Vermiform appendix (tissue), 1 donor: ENCODE measurements around a stretch of chr6.

- PRO-cap: no peak
These were observed 66.5 kb upstream of the PIM1 start for GRCh38 chr6:37103182-37104058.

DNA sequence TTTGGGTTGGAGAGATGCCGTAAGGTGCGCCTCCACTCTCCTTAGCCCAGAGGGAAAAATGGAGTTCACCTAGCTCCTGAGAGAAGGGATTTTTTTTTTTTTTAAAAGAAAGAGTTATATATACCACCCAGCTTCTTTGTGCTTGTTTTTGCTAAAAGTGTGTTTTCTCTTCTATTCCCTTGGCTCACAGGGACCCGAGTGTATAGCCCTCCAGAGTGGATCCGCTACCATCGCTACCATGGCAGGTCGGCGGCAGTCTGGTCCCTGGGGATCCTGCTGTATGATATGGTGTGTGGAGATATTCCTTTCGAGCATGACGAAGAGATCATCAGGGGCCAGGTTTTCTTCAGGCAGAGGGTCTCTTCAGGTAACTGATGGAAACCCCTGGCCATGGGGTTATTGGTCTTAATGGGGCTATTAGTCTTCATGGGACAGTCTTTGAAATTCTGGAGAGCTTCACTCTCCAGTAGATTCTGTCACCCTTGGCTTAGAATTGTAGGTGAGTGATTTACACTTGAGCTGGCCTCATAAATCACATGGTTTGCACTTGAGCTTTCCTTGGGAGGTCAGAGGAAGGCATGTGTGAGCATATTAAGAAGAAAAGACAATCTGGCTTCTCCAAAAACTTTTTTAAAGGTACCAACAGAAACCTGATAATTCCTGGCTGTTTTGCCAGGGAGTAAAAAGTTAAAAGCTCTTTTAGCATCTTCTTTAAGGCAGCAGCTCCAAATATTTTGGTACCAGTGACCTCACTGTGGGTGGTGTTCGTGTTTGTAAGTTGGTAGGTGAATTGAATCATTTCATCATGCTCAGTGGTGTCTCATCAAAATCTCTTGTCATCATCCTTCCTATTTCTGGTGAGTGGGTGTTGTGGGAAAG, 3.1 kb downstream of the PIM1 start:
- PRO-cap: no peak

- PRO-cap: bidirectional peak, plus-strand start at chr6:37183505, minus-strand start at chr6:37183406
These were observed 13.2 kb downstream of the PIM1 start for GRCh38 chr6:37183101-37183700.

- PRO-cap: no peak
These were observed 375 bp upstream of the TMEM217 start for GRCh38 chr6:37258300-37258737.

DNA sequence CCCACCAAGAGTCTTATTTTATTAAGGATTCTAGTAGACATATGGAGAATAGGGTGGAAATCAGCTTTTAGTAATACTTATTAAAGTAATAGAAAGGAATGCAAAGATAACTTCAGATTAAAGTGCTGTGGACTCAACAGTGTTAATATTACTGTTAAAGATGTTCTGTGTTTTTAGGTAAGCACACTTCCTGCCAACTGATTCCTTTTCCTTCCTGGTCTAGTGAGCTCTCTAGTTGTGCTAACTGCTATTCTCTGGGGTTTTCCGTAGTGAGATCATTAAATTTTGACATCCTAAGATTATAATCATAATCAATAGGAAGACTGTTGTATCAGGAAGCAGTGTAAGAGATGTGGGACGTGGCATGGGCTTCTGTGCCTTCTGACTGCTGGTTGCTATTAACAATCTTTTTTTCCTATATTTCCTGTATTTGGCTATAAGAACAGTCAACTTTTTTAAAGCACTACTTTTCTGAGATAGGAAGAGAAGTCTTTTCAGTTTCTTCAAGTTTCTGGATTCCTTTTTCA, 1.3 kb upstream of the TMEM217 start:
- PRO-cap: bidirectional peak, plus-strand start at position 365 of the sequence, minus-strand start at position 199 of the sequence

DNA sequence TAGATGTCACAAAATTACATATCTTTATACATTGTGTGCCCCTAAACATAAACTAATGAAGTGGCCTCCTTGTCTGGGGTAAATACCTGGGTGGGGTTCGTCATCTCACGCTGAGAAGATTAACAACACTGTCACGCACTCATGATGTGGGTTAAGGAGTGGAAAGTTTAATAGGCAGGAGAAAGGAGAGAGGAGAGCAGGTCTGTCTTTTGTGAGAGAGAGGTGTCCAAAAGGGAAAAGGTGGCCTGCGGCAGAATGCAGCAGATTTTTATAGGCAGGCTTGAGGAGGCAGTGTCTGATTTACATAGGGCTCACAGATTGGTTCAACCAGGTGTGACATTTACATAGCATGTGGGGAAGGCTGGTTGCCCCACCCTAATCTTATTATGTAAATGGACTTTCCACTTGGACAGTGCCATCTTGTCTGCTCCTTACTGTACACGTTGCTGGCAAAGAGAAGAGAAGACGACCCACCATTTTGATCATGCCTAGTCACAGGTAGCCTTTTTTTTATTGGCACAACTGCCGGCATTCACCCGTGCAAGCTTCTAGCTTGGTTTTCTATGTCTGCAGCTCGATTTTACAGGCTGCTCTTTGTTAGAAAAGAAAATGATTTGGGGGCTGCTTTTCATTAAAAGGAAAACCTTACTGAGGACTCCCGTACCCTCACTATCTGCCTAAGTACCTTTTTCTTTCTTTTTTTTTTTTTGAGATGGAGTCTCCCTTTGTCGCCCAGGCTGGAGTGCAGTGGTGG, 9.3 kb upstream of the CMTR1 start:
- PRO-cap: no peak

- PRO-cap: no peak
These were observed 2.2 kb upstream of the CCDC167 start for GRCh38 chr6:37501782-37502455.

DNA sequence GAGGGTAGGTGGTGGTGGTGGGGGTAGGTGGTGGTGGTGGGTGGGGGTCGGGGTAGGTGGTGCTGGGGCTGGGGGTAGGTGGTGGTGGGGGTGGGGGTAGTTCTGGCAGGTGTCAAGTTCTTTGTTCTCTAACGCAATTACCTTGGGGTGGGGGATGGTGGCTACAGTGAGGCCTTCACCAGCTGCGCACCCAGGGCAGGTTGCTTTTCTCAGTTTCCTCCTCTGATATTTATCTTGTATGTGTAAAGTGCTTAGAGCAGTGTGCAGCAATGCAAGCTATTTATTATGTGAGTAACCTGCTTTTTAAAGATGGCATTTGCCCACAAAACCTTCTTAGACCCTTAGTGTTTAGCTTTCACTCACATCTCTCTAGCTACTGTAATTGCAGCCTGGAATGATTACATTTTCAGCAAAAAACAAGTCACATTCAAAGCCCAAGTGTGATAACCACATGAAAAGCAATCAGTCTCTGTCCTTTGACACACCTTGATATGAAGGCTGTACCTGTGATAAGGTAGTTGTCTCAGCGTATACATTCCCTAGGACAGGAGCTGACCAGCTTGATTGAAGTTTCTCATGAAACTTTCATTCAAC, 8.3 kb upstream of the CCDC167 start:
- PRO-cap: bidirectional peak, plus-strand start at position 232 of the sequence, minus-strand start at position 203 of the sequence

DNA sequence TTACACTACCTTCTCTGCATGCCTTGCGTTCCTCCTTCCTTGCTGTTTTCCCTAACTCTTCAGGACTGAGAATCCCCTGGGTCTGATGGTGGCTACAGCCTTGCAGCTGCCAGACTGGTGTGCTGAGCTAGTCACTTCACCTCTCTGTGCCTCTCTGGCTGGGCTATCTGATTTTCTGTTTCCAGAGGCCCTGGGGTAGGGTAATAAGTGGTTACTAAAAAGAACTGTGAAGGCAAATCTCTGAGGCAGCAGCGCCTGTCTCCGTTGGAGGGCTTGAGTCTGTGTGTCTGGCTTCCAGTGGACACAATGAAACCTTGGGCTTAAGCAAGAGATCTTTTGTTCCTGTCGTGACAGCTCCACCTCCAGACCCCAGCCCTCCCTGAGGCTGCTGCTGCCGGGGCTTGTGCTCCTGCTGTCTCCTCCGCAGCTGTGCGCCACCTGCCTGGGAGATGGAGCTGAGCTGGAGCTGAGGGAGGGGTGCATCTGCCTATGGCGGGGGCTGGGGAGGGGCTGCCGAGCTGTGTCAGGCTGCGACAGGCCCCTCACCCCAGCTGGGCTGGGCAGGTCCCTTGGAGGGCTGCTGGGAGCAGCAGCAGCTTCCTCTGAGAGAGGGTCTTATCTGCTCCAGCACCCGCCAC, 65.8 kb upstream of the CCDC167 start:
- PRO-cap: no peak

DNA sequence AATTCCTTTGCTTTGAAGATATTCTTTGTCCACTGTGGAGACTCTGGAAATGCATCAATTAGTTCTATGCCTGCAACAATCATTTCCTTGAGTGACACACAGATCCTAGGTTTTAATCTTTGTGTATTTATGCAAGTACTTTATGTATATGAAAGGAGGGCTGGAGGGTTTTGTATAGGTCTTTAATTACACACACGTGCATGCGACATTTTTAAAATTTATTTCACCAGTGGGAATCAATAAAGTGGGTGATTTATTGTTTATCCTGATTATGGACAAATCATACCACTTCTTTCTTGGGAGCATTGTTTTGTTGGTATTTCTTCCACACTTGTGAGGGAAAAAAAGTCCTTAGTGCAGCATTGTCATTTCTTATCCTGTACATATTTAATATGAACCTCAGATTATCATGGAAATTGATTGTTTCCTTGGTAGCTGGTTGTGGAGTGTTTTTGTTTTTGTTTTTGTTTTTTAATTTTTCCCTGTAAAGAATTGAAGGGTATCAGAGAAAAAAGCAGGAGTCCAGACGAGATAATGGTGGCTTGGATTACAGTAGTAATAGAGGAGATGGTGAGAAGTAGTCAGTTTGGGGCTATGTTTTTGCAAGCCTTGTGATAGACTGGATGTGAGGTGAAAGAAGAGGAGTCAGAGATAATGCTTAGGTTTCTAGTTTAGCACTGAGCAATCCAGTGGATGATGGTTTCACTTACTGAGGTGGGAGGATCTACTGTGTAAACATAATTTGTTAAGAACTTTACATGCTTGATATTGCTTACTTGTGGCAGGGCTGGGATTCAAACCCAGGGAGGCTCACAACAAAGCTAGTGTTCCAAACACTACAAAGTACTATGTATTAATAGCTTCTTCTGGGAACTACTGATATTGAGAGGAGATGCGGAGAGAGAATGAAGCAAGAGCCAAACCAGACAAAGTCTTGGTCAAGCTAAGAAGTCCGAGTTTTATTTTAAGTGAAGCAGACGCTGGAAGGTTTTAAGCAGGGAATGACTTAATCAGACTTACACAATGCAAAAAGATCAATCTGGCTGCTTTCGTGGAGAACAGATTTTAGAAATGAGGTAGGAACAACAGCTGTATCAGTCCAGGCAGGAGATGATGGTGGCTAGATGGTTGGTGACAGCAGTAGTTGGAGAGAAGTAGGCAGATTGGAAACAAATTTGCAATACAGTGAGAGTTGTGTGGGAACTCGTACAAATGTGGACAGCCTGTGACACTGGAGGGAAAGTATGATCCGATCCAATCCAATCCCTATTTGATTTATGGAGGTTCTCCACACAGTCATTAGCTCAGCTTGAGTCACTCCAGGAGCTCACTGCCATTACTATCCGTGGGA, 57.9 kb downstream of the ZFAND3 start:
- PRO-cap: no peak

- PRO-cap: no peak
These were observed 108.4 kb downstream of the ZFAND3 start for GRCh38 chr6:37927859-37928466.

DNA sequence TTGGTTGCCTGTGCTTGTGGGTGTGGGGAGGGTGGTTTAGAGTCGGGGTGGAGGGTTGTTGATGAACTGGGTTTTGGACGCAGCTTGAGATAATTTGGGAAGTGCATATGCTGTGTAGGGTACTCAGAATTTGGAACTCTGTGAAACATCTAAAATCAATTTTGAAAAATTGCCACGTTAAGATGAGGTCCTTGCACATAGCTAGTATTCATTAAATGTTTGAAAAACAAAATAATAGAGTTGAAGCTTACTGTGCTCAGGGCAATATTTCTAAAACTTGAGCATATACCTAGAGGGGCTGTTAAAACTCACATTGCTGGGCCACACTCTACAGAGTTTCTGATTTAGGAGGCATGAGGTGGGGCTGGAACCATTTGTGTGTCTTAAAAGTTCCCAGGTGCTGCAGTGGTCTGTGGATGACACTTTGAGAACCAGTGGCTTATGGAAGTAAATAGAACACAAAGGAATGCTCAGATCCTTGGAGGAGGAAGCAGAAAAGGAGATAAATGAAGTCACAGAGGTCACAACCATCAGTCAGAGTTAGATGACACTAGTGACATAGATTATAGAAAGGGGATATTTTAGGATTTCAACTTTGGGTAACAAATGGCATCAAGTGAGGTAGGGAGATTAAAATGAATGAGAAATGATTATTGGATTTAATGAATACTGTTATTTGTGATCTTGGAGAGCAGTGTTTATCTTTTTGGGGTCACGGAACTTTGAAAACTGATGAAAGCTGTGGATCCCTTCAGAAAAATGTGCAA, 136.6 kb downstream of the ZFAND3 start:
- PRO-cap: no peak

DNA sequence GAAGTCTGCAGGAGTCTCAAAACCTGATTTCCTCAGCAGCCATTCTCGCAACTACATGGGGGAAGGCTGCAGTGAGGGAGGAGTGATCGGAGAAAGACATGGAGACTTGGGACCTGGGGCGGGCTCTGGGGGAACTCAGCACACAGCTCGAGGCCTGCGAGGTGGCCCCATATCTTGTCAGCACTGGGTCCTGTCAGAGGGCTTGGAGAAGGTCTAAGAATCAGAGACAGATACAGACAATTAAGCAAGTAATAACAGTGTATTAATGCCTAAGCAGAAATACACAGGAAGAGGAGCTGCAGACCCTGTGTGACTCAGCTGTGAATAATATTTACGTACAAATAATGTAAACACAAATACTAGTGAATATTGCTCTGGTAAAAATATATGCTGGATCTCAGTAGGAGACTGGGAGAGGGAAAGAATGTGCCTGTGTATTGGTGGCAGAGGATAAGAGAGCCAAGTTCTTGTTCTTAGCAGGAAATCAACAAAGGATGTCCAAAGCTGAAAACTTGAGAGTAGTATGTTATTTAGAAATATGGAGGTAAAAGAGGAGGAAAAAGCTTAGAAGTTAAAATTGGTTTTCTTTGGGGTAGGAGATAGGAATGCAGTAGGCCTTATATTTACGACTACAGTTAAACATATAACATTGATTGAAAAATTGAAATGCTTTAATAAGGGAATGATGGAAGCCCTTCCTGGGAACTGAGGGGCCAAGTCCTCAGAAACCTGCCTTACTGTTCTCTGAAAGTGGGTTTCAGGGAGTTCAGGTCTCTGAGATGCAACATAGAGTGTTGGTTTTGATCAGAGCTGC, 336.3 kb downstream of the ZFAND3 start:
- PRO-cap: no peak

DNA sequence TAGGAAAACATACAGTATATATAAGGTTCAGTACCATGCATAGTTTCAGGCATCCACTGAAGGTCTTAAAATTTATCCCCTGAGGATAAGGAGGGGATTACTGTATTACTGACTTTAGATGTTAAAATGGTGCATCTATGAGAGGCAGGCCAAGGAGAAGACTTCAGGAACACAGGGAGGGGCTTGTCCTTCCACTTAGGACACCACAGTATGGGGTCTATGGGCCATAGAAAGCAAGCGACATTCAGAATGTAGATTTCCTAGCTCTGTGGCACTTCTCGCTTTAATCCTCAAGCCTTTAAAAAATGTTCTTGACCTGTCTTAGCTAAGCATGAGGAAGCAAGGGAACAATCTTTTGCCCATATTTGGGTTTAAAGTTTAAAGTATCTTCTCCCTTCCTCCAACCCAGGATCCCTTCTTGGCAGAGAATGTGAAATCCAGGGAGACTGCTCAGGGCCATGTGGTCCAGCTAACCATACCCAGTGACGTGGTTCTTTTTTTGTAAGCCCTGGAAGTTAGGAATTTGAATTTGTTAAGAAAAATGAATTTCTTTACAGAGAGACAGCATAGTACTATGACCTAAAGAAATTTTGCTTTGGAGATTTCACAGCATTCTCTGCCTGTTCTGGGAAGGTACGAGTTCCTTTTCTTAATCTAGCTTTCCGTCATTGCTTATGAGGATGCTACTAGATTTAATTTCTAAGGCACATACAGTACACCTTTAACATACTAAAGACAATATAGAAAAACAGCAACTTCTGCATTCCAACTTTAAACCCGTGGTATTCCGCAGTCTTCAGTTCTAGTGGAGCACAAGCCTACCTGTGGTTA, 289.9 kb downstream of the BTBD9 start:
- PRO-cap: bidirectional peak, plus-strand start at position 535 of the sequence, minus-strand start at position 285 of the sequence

DNA sequence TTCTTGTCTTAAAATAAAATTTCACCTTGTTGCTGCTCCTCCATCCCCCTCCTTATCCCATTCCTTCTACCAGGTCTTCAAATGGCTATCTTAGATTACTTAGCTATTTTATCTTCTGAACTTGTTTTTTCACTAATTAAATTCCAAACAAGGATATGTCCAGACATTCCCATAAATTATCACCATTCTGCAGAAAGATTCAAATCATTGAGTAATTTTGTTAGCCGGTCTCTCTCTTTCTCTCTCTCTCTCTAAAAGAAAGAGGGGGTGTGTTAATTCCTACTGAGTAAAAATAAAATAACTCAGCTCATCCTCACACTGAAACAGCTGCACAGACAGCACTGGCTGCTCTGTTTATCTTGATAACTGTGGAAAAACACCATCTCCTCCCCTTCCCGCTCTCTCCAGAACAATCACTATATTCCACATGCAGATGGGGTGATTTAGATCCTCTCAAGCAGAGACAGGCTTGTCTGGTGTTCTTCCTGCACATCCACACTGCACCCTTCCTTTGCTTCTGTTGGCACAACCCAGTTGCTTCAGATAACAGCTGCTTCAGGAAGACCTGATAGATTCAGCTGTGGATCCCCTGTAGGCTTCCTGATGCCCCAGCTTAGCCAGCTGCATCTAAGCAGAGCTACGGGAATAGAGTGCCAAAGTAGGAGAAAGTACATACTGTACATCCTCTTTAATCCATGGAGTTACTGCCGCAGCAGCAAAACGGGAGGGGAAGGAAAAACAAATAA, 281.8 kb downstream of the BTBD9 start:
- PRO-cap: no peak

DNA sequence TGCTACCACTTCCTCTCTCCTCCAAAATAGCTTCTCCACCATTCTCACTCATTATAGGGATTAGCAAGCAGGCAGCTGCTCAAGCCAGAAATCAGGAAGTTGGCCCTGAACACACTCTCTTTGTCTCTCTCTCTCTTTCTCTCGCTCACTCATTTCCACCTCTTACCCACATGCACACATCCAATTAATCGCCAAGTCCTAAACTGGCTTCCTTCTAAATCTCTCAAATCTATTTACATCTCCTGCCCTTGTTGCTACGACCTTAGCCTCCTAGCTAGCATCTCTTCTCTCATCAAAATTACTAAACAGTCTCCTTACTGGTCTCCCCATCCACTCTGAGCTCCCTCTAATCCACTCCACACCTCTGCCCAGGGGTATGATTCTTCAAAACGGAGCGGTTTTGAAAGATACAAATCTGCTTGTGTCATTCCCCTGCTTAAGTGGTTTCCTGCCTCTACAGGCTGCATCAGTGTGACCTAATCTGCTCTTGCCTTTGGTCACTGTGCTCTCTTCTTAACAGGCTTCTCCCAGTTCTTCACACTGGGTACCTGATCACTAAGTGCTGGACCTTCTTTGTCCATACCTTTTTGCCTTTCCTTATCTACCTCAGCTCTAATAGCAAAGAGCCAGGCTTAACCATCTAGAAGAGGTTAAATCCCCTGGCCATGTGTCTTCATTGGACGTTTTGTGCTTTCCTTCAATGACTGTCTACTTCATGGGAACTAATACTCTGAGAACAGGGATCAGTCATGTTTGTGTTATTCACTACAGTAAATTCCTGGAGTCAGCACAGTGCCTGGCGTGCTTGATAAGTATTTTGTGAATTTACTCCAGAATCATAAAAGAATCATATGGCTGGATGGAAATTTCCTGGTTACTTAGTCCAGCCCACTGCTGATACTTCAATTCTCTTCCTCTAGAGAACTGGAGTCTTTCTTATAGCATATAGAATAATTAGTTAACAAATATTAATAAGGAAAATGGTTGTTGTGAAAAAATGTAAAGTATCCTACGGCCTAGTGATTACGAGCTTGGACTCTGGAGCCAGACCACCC, 195.9 kb downstream of the BTBD9 start:
- PRO-cap: no peak

GRCh38 chr6:38571961-38572524, 67.7 kb downstream of the BTBD9 start:
- PRO-cap: bidirectional peak, plus-strand start at chr6:38572443, minus-strand start at chr6:38572247

- PRO-cap: unidirectional peak, plus-strand start at chr6:38639251; unidirectional peak, plus-strand start at chr6:38639366
These were observed 816 bp downstream of the BTBD9 start for GRCh38 chr6:38638783-38639443.

GRCh38 chr6:38974680-38974949, 74.0 kb upstream of the GLP1R start:
- PRO-cap: no peak

GRCh38 chr6:39196562-39197250, 32.6 kb downstream of the KCNK5 start:
- PRO-cap: no peak